Duodenum (tissue), 1 donor: ENCODE results near the gene CHN1.

DNA sequence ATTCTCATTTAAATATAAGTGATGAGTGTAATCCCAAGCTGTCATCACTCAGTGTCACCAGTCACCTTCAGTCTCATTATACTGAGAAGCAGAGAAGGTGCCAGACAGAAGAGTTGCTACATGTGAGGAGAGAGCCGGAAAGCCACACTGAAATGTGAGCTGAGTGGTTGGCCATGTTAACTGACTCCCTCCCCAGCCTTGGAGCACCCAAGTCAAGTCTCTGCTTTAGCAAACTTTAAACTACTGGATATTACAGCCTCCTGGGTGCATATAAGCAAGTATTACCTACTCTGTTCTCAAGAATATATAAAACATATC is 75.9 kb upstream of the MAP3K20 start:
- PRO-cap = no peak

- PRO-cap = no peak
These were observed 15.5 kb upstream of the MAP3K20 start for GRCh38 chr2:173059978-173060636.

- PRO-cap = no peak
These were observed 26.1 kb downstream of the MAP3K20 start for GRCh38 chr2:173101656-173102161.

- PRO-cap = no peak
These were observed 116.5 kb downstream of the MAP3K20 start for GRCh38 chr2:173192064-173192539.

DNA sequence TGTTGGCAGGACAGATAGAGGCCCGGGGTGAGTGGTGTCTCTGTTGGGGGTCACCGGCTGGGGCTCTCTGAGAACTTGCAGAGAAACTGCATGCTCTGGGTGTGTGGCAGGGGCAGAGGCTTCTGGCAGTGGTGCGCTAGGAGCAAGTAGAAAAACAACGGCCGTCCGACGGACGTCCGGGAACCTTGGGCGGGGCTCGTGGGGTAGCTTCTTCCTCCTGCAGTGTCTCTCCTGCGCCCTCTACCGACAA is 94.4 kb downstream of the CDCA7 start:
- PRO-cap = no peak

- PRO-cap = no peak
These were observed 46.4 kb downstream of the SP3 start for GRCh38 chr2:173918505-173919342.

DNA sequence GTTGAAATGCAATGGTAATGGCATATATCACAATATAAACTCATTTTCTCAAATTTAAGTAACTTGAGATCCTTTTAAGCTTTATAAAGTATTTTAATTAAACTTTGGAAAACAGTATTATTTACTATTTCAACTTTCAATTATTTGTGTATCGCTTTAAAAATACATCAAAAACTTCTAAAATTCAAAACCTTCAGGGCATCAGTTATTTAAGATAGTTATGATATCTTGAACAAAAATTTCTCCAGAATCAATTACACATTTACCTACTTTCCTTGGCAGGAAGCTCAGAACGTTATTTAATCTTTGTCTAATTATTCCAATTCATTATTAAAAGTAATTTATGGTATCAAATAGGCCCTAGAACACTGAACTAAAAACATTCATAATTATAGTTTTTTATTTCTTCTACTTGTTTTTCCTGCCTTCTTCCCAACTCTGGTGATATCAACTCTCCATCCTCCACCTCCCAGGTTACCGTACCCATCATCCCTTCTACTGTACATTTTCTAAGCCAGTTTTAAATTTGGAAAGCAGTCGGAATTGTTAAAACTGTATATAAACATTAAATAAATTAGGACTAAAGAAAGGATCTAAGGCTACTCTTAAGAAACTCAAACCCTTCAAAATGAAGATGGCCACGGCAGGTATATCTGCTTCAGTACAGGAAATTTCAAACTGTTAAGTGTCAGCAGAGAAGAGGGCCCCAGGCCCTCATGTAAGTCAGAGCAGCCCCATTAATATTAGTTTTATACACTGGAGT is 37.4 kb downstream of the SP3 start:
- PRO-cap = no peak

GRCh38 chr2:173928848-173929607 is 36.1 kb downstream of the SP3 start:
- PRO-cap = no peak

DNA sequence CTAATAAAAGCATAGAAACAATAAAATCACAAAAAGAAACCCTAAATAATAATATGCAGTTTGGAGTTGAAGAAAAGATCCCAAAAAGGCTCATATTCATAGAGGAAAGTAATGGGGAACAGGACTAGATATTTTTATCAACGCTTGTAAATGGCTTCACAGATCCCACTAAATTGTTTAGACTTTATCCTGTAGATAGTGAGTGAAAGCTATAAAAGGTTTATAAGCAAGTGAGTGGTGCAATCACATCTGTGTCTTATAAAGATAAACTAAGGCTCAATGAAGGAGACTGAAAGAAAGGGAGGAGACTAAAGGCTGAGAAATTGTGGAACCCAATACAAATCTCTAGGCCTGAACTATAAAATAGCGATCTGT is 7.7 kb downstream of the SP3 start:
- PRO-cap = no peak

DNA sequence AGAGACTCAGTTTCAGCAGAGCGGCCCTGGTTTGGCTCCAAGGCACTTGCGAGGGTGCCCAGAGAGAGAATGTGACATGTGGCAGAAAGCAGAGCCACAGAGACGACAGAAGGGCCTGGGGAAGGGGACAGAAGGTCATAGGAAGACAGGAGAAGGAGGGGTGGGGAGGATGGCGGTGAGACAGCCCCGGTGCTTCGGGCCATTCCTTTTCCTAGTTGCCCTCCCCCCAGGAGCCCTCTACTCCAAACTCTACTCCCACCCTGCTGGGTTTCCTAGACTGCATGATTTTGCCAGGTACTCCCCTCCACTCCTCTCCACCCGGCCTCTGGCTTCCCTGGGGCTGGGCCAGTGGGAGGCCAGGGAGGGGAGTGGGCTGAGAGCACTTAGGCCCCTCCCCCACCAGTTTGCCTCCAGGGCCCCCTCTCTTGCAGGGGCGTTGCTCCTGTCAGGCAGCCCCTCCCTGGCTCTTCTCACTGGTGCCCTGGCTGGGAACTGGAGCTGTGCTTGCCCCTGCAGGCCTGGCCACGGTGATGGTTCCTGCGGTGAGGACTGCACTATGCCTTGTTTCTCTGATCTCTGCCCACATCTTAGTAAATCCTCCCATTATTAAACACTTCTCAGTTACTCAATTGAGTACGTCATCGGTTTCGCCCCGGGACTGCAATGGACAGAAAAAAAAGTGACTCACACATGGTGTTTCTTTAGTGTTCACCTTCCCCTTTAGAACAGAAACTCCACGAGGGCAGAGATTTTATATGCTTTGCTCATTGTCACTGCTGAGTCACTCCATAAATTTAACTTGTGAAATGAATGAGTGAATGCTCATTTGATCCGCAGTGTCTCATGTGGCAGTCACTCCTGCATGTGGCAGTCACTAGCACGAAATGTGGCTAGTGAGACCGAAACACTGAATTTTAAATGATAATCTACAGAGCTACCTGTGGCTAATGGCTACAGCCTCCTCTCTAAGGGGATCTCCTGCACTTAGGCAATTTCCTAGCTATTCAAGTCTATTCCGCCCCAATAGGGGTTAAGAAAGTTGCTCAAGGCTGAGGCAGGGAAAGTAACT is 58.8 kb upstream of the SP3 start:
- PRO-cap = no peak

GRCh38 chr2:174336227-174337201 is 1.8 kb downstream of the SP9 start:
- PRO-cap = no peak

DNA sequence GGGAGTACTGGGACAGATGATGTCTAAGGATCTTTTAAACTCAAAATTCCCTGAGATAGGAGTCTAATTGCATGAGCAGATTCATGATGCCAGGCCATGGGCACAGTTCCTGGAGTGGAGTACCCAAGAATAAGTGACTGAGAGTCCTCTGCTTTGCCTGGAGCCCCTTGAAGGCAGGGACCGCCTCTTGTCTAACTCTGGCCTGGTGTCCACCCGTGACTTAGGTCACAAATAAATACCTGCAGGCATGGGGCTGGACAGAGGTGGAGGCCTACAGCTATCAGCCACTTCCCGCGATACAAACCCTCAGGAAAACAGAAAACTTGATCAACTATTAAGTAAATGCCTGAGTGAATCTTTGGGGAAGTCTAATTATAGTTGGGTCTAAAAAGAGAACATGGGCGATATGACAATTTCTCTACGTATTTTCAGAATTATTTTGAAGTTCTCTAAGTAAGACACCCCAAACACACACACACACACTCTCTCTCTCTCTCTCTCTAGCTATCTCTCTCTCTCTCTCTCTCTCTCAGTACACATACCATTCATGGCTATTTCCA is 1.8 kb upstream of the WIPF1 start:
- PRO-cap = no peak

DNA sequence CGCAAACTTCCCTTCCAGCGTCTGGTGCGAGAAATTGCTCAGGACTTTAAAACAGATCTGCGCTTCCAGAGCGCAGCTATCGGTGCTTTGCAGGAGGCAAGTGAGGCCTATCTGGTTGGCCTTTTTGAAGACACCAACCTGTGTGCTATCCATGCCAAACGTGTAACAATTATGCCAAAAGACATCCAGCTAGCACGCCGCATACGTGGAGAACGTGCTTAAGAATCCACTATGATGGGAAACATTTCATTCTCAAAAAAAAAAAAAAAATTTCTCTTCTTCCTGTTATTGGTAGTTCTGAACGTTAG is 44.2 kb downstream of the CHRNA1 start:
- PRO-cap = no peak

DNA sequence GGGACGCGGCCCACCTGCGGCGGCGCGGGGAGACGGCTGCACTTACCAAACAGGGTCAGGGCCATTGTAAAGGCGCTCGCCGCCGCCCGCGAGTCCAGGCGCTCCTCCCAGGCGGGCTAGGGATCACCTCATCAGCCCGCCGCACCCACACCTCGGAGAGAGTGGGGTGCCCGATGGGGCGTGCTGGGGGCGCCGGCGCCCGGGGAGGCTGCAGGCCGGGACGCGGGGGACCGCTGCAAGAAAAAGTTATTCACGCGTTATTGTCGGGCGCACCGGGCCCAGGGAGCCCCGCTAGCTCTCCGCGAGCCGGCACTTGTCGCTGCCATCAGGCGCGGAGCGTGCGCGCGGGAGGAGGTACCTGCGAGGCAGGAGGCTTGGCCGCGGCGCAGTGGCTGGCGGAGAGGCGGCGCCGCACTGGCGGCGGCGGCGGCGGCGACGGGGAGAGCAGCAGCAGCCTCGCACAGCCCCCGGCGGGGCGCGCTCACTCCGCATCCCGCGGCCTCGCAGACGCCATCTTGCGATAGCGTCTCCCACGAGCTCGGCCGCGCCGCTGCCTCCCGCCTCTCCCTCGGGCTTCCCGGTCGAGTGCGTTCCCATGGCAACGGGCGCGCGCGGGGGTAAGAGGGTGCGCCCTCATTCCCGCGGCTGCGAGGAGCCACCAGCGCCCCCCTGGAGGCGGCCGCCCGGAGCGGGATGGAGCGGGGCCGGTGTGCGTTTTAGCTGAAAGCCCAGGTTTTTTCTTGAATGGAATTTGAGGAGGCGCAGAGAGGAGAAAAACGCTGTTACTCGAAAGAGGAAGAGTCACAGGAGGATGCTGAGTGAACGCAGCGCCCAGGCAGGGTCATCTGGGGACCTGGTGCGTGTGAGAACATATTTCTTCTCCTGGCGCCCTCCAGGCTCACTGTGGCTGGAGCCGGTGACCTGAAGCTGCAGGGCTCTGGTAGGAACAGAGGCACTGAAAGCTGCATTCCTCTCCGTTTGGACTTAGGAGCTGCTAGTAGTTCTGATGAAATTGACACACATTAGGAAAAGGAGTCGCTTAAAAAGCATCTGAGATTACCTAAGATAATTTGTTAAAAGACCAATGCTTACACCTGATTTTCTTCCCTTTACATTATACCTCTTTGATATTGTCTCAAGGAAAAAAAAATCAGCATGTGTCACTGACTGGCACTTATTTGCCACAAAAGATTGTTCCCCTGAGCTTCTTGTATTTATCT is at the start of gene CHN1:
Gene CHN1 (minus strand): TSS at position 534 of the 1,220 bp plus-strand sequence.
- PRO-cap = bidirectional peak, plus-strand start at position 678 of the sequence, minus-strand start at position 552 of the sequence

DNA sequence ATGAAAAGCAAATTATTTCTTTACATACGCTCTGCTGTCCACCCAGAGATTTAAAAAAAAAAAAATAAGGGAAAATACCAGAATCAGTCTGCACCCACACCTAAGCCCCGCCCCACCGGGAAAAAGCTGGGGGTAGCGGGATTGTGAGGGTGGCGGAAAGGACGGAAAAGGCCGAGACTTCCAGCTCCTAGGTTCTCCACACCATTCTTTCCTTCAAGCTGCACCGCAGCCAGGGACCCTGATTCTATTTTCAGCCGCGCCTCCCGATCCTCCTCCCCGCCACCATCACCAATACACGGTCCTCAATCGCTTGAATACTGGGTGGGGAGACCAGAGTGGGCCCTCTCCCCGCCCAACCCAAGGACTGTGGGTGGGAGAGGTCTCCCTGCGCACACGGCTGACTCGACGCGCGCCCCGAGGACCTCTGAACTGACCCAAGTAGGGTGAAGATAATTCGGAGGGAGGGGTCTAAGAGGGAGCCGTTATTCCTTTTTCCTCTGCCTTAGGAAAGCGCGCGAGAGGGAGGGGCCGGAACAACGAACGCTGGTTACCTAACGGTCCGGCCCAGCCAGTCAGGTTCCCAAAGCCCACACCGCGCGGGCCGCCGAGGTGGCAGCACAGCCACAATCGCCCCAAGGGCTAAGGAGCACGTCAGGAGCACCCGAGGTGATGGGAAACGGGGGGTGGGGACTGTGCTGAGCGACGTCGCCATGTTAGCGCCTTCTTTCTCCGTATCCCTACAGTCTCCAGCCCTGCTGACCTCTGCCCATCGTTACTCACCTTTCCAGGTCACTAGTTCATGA is 532 bp downstream of the ATF2 start:
- PRO-cap = unidirectional peak, plus-strand start at position 155 of the sequence; bidirectional peak, plus-strand start at position 626 of the sequence, minus-strand start at position 545 of the sequence

DNA sequence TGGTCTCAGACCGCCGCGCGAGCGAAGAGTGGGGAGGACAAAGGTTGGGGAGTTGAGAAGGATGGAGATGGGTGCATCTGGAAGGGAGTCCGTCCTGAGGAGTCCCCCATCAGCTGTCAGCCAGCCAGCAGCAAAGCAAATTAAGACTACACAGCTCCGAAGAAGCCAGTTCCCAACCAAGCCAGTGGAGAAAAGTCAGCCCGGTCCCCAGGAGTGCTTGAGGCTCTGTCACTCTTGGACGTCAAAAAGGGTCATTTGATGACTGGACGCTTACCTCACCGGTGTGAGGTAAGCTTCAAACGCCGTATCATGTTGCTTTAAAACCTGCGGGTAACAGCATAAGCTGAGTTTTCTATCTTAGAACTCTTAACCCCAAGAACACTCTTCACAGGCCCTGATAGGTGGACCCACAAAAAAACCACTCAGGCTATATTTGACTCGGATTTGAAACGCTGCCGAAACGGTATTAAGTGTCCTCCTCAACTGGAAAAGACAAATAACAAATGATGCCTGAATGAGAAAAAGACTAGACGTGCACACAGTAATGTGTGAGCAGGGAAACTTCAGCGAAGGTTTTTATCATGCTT is 617 bp upstream of the LNPK start:
- PRO-cap = no peak

- PRO-cap = no peak
These were observed 1.9 kb downstream of the HOXD10 start for GRCh38 chr2:176118588-176118829.

DNA sequence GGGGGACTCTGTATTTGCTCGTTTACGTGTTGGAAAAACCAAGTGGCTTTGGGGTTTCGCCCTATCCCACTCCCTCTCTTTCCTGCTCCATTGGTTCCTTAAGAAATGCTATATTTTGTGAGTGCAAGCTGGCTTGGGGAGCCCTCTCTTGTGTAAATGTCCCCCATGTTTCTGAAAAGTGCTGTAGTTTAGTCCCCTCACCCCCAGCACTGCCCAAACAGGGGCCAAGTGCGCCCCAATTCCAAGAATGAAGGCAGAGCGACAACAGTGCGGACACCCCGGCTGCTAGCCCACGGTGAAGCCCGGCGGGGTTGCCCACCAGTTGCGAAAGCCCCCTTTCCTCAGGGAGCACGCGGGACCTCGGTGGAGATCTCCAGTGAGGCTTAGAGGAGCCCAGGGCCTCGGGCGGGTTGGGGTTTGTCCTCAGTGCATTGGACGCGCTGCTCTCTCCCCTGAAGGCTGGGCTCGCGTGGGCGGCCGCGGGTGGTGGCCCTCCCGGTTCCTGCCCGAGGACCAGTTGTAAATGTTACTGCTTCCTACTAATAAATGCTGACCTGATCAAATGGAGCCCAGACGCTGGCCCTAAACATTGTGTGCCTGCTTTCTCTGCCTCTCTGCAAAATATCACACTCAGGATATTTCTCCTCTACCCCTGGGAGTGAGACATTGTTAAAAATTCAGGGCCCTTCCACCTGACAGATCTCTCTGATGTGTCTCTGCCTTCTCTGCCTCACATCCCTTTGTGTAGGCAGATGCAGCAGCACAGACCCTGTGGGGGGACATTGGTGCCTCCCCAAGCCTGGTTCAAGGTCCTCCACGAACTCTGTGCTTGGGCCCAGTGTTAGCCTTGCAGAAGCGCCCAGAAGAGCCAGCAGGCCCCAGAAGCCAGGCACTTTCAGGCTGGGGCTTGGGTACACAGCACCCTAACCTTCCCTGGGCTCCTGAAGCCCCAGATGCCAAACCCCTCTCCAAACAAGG is 2.1 kb downstream of the HOXD9 start:
- PRO-cap = no peak

DNA sequence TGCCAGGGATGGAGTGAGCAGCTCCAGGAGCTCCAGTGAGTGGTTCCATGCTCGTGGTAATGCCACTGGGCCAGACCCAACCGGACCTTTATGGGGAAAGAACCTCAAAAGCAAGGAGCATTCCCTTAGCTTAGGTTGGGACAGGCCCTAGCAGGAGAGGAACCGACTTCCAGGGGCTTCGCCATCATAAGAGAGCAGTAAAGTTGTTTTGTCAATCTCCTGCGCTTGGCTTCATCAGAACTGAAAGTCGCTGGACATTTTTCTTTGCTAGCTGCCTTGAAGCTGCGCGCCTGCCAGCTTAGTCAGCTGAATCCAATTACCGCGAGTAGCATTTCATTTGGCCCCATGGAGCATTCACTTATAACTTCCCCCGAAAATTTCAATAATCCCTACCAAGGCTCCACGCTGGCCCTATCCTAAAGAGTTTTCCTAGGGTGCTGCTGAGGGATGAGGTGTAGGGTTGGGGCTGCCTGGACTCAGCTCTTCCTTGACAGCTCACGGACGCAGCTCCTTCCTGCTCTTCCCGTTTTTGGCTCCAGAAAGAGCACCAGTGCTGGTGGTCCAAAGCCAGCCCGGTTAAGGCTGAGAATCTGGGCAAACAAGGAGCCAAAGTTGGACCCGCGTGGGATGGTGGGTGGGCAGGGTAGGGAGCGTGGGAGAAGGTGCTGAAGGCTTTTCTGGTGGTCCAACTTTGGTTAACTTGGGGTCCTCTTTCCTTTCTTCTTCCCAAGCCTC is 5.0 kb downstream of the HOXD3 start:
- PRO-cap = no peak

- PRO-cap = no peak
These were observed 186.6 kb downstream of the MTX2 start for GRCh38 chr2:176455687-176456418.